Epithelial cell of esophagus (primary cell): Measurements from ENCODE around the gene RFPL2.

DNA sequence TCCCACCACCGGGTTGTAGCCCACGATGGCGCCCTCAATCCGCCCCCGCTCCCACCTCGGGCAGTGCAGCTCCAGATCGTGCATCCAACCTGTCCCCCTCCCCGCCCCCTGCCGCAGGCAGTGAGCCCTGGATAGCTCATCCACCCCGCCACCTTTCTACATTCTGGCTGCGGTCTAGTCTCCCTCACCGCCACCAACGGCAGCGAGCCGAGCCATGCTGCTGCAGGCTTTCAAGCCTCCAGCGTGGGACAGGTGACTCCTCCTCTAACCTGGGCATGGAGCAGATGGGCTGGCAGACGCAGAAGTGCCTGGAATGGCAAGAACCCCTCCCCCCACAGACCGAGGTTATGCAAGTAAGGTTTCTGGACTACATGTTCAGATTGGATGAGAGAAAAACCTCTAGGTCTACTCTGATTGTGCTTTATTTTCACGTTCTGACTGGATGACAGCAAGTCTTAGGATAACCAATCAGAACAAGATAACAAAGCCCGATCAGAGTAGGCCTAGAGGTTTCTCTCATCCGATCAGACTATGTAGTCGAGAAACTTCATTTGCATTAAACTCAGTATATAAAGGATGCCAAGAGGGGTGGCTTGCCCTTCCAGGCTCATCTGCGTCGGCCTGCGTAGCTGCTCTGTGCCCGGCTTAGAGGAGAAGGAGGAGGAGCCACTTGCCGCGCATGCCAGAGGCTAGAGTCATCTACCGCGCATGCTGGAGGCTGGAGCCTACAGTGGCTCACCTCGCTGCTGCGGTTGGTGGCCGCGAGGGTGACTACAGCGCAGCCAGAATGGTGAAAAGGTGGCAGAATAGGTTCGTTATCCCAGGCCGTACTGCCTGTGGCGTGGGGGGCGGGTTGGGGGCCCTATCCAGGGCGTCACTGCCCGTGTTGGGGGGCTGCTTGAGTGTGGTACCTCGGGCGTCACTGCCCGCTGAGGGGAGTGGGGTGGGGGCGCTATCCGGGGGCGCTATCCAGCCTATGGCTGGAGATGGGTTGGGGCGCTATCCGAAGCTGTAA is at the start of gene RFPL2:
RFPL2 (minus strand) TSS at position 636 of the 1,015 bp plus-strand sequence.
- RRBS: 61% methylated on average over 1 of the region's 49 CpGs

DNA sequence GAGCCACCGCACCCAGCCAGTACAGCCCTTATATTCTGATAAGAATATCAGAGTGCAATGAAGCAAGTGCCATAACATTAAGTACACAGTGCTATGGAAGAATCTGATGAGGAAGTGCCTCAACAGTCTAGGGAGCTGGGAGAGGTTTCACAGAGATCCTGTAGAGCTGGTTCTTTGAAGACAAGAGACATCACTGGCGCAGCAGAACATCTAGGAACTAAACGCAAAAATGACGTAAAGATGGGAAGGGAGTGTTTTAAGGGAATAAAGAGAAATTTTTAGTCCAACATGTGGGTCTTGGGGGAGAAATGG is 2.0 kb downstream of the RTCB start:
- RRBS: no CpG with 5 or more reads among the region's 4 CpGs

DNA sequence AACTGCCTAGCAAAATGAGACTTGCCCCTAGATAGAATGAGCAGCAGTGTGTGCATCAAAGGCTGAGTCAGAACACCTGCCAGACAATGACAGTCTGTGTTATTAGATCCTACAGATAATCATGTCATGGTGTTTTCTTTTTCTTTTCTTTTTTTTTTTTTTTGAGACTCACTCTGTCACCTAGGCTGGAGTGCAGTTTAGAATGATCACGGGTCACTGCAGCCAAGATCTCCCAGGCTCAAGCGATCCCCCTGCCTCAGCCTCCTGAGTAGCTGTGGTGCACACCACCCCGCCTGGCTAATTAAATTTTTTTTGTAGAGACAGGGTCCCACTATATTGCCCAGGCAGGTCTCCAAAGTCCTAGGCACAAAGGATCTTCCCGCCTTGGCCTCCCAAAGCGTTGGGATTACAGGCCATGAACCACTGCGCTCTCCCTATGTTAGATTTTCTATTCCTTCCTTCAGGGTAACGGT is 1.4 kb downstream of the RTCB start:
- RRBS: no CpG with 5 or more reads among the region's 7 CpGs

GRCh38 chr22:32579713-32580512 is 105.3 kb downstream of the FBXO7 start:
- RRBS: no CpG with 5 or more reads among the region's 8 CpGs

- RRBS: 100% methylated on average over 1 of the region's 10 CpGs
These were observed 109.3 kb downstream of the FBXO7 start for GRCh38 chr22:32583740-32584572.

- RRBS: no CpG with 5 or more reads among the region's 7 CpGs
These were observed 8.8 kb downstream of the TIMP3 start for GRCh38 chr22:32810169-32810767.

DNA sequence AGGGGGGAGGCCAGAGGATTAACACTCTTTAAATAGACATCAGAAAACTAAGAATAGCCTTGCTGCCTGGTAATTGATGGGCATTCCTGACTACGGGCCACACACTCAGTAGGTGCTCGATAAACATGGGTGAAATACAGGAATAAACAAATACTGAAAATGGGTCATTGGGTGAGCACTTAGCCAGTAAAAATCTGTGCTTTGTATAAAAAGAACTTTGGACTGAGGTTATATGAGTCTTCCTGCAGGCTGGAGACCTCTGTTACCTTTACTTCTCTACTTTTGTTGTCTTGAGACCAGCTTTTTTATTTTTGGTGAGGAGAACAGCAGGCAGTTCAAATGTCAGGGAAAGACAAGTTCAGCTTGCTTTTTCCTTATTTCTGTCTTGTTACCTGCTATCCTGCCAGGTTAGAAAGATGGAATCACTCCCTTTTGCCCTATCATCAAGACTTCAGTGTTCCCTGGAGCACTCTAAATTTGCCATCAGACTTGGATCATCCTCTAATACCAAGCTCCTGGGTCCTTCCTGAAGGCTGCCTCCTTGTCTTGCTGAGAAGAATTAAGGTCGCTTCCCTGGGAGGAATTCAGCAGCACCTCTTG is 14.8 kb downstream of the TIMP3 start:
- RRBS: no CpG with 5 or more reads among the region's 3 CpGs

DNA sequence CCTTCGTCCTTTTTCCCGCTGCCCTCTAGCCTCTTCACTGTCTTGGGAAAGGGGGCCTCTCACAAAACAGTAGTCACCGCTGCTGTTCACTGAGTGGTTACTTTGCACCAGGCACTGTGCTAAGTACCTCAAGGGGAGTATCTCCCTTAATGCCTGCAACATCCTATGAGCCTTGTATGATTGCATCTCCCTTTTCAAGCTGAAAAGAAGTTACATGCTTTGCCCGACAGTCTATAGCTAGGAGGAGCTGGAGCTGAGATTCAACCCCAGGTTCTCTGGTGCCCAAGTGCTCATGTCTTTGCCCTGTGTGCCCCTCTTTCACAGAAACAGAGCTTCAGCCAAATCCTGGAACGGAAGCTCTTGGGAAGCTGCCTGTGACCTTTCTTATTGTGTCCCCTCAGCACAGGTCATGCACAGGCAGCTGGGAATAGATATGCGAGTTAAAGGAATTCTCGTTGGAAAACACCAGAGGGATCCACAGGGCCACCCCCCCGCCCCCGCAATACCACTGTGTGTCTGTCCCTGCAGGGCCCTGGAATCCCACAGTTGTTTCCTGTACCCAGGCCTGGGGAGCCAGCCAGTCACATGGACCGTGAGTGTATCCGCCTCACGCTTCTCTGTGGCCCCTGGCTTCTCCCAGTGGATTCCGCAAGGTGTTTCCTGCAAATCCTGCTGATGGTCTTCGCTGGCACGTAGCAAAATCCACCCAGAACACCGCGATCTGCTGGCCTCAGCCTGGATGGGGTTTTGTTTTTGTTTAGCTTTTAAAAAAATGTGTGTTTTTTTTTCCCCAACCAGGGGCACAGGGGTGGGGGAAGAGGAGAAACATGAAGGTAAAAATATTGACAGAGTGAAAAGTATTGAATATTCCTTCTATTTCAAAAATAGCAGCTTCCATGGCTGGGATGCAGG is 28.9 kb downstream of the TIMP3 start:
- RRBS: no CpG with 5 or more reads among the region's 17 CpGs

DNA sequence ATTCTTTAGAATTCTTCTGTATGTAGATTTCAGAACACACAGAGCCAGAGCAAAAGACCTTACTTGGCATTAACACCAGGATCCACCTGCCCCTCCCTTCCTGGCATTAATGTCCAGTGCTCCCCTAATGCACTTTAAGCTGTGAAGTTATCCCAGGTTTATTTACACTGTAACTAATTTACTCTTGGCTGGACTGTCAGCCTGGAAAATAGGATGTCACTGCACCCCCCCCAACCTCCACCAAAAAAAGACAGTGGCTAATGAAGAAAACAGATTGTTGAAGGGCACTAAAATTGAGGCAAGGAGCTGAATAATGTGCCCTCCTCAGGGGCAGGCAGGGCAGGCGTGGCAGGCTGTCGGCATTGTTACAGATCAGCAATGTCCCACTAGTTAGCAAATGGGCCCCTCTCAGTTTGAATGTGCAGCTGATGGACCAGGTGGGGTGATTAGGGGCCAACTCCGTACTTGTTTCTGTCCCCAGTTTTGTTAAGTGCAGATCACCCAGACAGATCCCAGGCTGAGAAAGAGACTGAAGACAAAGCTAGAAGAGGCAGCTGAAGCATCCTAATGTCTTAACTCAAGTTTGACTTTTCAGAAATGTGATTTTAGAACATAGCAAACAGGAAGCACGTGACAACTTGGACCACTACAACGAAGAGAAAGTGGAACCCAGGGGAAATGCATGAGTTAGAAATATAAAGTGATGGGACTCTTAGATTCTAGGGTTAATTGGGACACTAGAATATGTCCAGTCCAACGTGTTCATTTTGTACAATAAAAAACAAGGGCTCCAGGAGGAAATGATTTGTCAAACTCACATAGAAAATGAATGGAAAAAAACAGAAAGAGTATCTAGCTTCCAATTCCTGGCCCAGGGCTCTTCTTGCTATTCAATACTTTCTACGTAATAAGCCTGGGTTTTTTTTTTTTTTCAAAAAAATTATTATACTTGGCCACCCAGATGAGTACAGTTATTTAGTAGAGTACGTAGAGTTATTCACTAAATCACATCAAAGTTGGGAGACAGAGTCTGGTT is 30.4 kb downstream of the TIMP3 start:
- RRBS: no CpG with 5 or more reads among the region's 8 CpGs

DNA sequence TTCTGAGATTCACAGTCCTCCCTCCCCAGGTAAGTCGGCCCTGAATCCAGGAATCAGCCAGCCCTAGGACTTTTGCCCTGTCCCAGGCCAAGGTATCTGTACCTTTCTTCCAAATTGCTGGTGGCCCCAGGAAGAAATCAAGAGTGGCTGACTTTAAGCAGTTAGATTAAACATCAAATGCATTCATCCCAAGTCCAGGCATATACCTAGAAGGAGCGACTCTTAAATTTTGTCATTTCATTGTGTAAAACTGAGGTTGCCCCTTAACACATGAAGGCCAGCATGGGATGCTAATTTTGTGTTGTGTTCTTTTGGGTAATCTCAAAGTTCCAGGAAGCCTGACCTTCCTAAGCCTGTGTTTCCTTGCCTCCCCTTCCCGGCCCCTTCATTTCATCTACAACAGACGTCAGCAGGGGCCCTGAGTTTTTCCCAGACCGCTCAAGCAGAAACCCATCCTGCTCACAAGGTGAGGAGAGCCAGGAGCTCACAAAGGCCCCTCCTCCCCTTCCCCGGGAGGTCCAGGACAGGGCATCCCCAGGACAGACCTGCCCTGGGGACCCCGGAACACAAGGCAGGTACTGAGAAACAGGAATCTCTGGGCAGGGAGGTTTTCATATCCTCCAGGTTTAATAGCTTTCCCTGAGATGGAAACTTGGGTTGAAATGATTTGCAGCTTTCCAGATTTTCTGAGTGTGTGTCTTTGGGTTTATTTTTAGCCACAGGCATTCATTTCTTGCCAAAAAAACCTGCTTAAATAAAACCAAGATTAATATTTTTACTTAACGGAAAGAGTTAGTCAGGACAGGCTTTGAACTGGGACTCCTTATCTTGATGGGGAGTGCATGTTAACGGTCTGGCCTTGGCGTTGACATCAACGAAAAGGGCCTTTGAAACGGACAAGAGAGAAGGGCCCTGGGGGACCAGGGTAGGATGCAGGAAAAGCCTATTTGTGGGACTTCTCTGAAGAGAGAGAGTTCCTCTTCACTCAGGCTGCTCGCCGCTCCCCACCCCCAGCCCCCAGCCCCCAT is 38.3 kb downstream of the TIMP3 start:
- RRBS: 45% methylated on average over 2 of the region's 14 CpGs

GRCh38 chr22:33163835-33164303 is 105.7 kb upstream of the SYN3 start:
- RRBS: no CpG with 5 or more reads among the region's 6 CpGs

DNA sequence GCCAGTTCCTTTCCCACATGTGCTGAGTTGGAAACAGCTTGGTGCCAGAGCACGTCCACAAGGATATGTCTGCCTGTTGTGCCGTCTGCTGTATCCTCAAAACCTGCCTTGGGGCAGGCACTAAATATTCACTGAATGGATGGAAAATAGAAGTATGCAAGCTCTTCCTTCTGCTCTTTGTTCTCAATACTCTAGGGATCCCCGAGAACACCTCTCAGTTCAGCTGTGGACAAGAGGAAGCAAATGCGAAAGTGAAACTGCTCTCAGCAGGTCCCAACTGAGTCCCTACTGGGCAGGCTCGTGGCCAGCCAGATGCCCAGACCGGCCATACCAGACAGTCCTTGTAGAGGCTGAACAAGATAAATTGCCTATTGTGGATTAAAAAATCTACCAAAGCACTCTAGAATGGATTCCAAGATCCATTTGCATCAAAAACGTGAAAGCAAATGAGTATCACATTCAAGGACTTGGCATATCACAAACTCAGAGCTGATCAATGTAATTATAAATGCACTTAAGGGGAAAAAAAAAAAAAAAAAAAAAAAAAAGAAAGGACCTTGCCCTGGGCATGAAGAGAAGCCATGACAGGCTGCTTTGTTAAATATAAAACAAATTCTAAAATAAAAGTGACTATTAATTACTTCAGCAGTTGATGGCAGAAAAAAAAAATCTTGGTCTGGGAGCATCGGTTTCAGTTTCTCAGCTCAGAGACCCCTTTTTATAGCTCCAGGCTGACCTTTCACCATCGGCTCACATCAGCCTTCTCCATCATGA is 66.4 kb downstream of the LARGE1 start:
- RRBS: no CpG with 5 or more reads among the region's 9 CpGs

GRCh38 chr22:33869865-33870276 is 50.4 kb downstream of the LARGE1 start:
- RRBS: no CpG with 5 or more reads among the region's 3 CpGs

- RRBS: 64% methylated on average over 2 of the region's 12 CpGs
These were observed 44.9 kb downstream of the LARGE1 start for GRCh38 chr22:33875081-33876083.

DNA sequence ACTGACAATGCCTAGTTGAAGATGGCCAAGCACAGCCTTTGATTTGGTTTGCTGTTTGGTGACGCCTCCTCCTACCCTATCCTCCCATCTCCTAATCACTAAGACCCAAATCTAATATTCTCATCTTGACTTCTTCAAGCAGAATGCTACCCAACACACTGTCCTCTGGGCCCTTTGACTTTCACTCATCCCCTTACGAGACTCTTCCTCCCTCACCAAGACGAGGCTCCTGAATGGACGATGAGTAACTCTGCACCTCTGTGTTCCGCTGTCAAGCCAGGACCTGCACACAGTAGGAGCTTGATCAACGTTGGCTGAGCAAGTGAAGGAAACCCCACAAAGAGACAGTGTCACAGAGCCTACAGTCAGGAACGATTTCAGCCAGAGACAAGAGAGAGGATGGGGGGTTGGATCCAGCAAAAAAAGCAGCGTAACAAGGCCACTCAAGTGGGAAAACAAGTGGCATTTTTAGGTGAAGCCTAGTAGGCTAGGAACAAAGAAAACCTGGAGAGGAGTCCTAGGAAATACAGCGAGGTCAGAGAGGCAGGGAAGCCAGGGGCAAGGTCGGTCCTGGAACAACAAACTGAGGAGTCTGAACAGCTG is 9.8 kb downstream of the LARGE1 start:
- RRBS: no CpG with 5 or more reads among the region's 10 CpGs

DNA sequence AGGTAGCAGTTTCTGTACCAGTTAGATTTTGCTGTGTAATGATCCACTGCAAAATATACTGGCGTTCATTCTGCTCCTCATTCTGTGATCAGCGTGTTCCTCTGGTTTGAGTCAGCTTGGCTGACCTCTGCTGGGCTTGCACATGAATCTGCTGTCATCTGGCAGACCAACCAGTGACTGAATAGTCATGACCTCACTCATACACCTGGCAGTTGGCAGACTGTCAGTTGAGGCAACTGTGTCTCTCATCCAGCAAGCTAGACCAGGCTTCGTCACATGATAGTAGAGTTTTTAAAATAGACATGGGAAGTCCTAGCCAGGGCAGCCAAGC is 316.2 kb upstream of the LARGE1 start:
- RRBS: no CpG with 5 or more reads among the region's 3 CpGs

- RRBS: no CpG with 5 or more reads among the region's 13 CpGs
These were observed 748 bp downstream of the ISX start for GRCh38 chr22:35066508-35067304.

- RRBS: no CpG with 5 or more reads among the region's 8 CpGs
These were observed 37.0 kb downstream of the ISX start for GRCh38 chr22:35102757-35103622.

GRCh38 chr22:35111249-35111907 is 45.4 kb downstream of the ISX start:
- RRBS: no CpG with 5 or more reads among the region's 5 CpGs